ENCODE results near the gene DDX47.

DNA sequence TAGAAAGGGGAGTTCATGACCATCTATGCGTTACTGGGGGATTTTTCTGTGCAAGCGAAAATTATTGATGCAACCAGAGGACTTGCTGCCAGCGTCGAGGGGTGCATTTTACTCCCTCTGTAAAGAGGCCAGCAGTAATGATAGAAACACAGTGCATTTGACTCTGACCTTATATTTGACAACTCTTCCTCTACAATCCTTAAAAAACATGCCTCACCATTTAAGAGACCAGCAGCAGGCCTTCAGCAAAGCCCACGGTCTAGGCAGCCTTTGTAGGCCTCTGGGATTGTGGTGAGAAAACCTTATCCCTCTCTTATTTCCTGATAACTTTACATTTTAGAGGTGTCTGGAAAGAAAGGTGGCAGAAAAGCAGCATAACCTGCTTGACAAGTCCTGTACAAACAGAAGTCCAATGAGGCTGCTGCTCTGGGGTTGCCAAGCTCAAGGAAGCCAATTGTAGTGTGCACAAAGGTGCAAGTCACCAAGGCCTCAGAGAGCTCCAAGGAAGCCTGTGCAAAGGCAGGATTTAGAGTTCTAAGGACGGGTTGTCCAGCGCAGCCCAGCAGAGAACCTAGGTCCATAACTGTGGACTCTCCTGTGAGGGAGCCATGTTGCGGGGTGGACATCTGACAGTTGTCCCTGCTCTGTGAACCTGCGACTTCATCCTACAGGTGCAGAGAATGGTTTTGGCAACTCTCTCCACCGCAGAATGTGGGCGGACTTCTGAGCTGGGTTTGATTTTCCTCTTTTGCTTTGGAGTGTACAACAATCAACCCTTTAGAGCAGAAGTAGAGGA lies 80.7 kb downstream of the ETV6 start:
- PRO-cap: no peak

DNA sequence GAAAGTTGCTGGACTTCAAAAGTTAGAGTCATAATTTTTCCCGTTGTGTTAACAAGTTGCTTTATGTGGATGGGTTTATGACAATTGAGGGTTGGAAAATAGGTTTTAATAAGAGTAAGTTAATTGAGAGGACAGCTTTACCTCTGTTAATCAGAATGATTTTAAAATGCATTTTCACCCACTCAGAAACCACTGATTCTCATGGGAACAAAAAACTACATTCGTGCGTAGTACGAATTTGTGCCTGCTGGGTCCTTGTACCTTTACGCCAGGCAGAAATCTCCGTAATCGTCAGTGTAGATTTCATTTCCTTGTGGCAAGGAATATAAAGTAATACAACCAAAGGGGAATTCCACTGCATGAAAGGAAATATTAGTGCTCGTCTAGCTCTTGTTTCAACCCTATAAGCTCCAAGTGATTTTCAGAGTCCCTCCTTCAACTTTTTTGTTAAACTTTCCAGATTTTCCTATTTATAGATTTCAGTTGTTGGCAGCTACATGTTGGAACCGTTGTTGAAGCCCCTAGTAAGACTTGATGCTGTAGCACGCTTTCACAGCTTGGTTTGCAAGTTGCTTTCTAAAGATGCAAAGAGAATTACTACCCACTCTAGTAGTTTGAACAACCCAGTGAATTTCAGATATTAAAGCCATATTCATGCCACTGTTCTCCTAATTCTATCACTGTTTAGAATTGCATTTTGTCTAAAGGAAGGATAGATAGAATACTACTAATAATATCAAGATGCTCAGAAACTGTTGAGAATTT lies 90.6 kb downstream of the ETV6 start:
- PRO-cap: no peak

DNA sequence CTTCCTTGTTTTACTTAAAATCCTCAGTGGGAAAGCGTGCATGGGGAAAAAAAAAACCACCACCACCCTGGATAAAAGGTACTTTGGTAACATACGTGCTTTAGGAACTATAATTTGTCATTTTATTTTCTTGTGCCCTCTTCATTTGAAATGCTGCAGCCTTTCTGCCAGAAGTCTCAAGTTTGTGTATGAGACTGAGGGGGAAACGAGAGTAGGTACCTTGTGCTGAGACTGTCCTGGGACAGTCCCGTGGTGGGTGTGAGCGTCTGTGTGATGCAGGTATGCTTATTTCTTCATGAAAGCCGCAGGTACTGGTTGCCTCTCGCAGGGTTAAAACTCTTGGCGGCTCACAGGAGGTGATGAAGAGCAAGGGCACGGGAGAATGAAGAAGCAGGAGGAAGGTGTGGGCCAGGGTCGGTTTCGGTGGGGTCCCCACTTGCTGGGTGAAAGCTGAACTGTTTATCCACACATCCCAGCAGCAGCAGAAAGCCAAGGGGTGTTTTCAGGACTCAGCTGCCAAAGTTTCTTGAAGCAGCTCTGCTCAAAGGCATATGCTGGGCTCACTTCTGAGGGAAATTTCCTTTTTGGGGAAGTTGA lies 116.3 kb downstream of the ETV6 start:
- PRO-cap: no peak

DNA sequence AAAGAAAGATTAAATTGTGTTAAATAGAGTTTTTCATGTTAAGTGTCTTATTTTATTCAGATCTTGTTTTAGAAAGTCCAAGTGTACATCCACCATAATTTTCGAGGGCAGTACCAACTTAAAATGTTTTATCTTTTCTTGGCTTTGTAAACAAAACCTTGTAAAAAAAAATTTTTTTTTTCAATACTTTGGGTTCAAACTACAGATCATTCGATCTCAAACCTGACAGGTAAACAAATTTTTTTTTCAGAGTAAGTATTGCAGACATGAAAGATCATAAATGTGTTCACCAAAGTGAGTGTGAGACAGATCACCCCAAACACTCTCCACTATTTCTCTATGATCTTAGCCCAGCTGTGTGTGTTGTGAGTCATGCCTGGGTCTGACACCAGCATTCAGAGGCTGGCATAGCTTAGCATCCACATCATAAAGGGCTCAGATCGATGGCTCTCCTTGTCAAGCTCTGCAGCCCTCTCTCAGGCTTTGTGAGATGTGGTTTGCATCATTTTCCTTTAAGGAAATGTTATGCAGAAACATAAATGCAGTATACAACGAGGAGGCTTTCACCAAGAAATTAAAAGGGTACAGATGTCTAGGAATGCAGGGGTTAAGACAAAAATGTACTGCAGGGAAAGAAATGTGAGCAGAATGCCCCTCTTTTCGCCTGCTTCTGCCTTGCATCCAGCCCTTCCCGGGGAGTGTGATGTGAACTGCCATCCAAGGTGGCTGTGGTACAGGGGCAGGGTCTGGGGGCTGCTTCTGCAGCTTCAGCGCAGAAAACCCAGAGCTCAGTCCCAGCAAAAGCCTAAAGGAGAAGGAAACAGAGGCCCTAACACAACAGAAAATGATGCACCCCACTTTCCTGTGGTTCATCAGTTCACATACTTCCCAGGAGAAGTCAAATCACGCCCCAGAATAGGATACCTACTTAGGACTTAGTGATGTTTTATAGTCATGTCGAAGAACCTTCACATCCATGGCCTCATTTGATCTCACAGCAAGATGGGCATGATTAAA lies 165.0 kb downstream of the ETV6 start:
- PRO-cap: no peak

- PRO-cap: no peak
These were observed 187.5 kb downstream of the ETV6 start for GRCh38 chr12:11837027-11837419.

DNA sequence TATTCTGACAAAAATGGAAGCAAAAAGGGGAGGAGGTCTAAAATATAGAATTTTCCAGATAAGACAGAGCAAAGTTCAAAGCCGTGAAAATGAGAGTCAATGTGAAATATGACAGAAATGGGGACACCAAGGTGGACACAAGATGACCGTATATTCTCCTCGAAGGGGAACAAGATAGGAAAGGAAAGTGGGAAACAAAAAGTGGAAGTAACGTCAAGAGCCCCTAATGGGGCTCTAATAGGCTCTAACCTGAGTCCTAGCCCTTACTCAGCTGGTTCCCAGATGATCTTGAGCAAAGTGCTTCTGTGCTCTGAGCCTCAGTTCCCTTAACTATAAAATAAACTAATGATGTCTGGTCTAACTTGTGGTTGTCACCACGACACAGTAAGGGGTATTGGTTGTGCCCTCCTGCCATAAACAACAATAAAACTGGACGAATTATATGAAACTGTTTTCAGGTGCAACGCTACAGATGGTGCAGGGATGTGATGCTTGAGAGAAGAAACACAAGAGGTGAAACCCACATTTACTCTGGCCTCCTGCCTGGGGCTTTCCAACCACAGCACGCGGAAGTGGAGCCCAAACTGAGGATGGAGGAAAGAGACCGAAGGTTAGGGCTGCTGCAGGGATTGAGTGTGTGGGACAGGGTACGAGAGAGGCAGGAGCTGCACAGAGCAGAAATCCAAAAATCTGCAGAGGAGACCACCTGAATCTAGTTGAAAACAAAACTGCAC lies 45.8 kb upstream of the BCL2L14 start:
- PRO-cap: no peak

DNA sequence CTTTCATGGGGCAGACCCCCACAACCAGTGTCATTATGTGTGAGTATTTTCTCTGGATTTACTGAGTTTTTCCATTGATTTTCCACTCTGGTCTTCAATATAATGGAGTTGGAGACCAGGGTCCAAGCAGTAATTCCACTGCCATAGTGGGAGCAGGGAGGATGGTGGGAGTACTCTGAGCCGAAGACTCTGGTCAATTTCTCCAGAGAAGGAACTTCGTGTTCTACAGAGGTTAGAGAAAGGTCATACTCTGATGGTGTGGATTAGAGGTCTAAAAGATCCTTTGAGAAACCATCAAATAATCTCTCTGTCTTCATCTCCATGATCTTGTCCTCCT lies 32.6 kb upstream of the BCL2L14 start:
- PRO-cap: unidirectional peak, plus-strand start at position 107 of the sequence

DNA sequence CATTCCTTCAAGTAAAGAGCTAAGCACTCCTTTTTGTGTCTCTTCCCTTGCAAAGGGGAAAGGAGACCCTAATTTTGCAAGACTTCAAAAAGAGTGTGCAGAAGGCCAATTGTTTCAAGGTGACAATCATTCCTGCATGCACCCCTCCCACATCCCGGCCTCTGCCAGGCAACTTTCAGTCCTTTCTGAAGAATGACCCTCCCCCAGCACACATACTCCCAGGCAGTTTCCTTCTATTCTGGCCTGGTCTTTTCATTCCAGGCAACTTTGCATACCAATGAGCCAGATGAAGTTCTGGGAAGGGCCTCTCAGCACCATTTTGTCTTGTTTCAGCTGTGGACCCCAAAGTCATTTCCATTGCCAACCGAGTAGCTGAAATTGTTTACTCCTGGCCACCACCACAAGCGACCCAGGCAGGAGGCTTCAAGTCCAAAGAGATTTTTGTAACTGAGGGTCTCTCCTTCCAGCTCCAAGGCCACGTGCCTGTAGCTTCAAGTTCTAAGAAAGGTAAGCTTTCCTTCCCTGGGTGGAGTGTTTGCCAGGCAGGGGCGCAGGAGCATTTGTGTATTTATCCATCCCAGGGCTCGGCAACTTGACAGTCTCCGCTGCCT lies 16.2 kb downstream of the BCL2L14 start:
- PRO-cap: no peak

GRCh38 chr12:12111384-12111846 lies 40.7 kb downstream of the BCL2L14 start:
- PRO-cap: no peak

GRCh38 chr12:12265357-12265992 lies 1.4 kb downstream of the LRP6 start:
- PRO-cap: bidirectional peak, plus-strand start at chr12:12265728, minus-strand start at chr12:12265629

- PRO-cap: no peak
These were observed 11.6 kb downstream of the MANSC1 start for GRCh38 chr12:12338332-12338933.

DNA sequence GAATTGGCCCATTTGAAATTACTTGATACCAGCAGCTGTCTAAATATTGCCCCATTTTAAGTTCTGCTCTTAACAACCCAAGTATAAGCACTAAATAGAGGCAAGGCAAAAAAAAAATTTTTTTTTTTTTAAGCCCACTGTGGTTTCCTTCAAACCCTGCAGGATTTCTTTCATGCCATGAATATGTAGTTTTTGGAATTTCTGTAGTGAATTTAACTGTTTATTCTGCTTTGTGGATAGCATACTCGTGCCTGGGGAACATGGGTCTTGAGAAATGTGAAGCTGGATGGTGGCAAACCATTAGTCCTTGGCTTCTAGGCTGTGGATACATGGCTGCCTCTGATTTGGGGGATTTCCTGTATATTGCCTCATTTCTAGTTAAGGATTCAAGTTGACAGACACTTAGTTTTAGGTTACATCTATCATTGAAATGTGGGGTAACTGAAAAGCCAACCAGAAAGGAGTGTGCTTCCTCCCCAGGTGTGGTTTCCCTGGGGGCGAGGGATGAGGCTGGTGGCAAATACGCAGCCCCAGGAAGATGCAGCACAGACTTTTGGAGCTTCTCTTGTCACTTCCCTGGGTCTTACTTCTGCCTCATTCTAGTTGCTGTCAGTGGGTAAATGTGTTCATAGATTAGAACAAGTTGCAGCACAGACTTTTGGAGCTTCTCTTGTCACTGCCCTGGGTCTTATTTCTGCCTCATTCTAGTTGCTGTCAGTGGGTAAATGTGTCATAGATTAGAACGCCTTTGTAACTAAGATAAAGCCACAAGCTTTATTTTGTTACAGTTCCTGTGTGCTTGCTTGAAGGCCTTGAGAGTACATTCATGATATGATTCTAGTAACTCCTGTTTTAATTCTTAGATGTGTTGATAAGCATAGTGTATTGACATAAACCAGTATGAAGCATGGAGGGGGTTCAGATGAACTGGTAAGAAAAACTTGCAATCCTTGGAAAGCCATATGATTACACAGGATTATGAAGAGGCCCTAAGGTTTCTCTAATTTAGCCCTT lies 85.0 kb downstream of the BORCS5 start:
- PRO-cap: no peak

- PRO-cap: no peak
These were observed 70.3 kb downstream of the DUSP16 start for GRCh38 chr12:12492405-12492817.

DNA sequence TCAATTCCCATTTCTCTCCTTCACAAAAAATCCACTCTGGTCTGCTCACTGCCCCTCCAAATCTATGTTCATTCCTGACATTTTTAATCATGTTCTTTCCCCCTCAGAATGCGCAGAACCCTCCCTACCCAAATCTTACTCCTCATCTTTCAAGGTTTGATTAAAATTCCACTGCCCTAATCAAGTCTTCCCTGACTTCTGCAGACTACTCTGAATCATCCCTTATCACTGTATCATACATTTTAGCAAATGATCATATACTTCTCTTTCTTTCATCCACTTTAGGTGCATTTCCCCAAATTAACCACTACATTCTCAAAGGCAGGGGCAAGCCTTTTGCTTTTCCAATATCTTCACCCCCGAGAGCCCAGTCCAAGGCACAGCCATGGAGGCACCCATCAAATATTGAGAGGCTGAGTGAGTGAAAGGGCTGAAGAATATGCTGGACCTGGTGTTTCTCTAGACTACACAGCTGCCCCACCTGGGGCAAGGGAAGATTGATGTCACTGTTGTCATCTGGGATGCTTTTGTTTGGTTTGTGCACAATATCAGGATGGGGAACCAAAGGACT lies 51.2 kb downstream of the DUSP16 start:
- PRO-cap: no peak

GRCh38 chr12:12683580-12684169 lies 12.3 kb downstream of the GPR19 start:
- PRO-cap: no peak

GRCh38 chr12:12764776-12765080 lies 20.7 kb upstream of the APOLD1 start:
- PRO-cap: no peak

DNA sequence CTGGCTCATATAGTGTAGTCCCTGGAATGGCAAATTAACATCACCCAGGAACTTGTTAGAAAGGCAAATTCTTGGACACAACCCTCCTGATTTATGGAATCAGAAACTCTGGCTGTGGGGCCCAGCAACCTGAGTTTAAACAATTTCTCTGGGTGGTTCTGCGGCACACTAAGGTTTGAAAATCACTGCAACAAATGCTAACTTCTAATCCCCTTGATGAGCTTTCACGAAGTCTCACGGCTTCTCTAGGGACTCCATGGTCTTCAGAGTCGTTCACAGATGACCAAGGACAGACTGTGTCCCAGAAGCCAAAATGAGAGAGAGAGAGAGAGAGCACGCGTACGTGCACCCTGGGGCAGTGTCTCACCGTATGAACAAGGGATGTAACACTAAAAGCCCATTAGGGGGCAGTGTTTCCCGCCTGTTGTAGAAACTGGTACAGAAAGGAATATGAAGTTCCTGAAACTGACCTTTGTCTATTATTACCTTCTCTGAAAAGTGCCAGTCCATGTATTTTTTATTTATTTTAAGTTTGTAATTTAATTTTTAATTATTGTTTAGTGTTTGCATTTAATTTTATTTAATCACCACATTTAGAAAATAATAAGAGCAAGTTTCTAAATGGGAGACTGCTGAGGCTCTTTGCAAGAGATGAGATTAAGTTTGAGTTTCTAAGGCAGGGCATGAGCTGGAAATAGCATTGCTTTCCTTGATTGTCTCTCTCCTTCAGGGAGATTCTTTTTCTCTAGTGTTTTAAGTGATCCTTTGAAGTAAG lies 3.3 kb downstream of the APOLD1 start:
- PRO-cap: no peak

GRCh38 chr12:12804649-12804877 lies 8.6 kb upstream of the DDX47 start:
- PRO-cap: no peak

DNA sequence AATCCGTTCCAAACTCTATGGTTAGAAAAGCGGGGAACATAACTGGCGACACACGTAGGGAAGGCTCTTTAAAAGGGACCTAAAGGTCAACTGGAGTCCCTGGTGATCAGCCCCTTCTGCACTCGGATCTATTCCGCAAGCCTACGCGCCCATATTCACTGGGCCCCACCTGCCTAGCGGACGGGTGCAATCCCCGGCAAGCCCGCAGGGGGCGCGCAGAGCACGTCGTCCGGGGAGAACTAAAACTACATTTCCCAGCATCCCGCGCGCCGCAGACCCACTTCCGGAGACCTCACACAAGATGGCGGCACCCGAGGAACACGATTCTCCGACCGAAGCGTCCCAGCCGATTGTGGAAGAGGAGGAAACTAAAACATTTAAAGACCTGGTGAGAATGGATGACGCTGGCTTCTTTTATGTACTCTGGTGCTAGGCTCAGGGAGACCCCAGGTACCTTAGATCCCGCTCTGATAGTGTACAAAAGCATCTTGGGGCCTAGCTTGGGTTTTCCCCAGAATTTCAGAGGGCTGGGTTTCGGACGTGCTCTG lies at the start of gene DDX47:
Gene DDX47, plus strand, starts transcription at position 280 of the 548 bp plus-strand sequence.
- PRO-cap: bidirectional peak, plus-strand start at position 299 of the sequence, minus-strand start at position 157 of the sequence

DNA sequence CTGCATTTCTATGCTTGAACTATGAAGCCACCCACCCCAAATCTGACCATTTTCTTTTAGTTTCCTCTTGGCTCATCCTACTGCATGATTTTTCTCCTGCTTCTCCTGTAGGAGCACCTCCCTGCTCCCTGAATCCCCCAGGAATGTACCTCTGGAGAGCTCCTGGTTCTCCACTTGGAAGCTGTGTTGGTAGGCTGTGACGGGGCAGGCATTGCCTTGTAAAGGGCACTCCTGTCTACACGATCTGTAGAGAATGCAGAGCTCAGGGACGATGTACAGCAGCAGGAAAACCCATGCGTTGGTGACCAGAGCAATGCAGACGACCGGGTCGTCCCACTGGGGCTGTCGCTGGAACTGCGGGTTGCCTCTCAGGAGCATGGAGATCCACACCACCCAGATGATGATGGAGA lies 2.6 kb downstream of the GPRC5D start:
- PRO-cap: no peak

Data from sternocleidomastoid (tissue), 1 donor.